H4 (cell line): ENCODE results near the gene RGPD3.

- RAMPAGE, long total RNA = no peak
These were observed 700 bp upstream of the FHL2 start for GRCh38 chr2:105399496-105400006.

DNA sequence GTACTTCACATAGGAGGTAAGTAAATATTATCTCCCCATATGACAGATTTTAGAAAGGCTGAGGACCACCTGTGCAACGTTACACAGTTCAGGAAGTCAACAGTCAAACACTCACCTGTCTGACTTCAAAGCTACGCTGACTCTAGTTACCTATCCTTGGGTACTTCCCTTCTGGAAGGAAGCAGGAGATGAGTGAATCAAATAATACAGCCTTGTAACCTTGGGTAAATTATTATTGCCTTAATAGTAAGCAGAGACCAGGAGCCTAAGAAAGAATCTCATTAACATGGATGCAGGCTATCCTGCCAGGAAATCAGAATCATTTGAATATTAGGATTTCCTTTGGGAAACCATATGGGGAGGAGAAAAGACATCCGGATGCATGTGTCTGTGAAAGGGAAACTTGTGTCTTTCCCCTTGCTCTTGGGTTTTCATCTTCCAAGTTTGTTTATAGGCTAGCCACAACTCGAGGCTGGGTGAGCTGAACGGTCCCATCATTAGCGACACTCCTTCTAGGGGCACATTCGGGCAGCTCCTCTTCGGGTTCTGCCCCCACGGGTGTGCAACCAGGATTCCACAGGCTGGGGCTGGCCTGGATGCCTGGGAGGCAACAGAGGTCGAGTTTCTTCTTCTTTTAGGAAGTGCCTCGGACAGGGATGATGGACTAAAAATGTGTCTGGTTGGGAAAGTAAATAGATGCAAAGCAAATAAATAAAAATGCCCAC, 945 bp upstream of the NCK2 start:
- RAMPAGE, long total RNA = no peak

- RAMPAGE, long total RNA = no peak
These were observed 32.3 kb downstream of the NCK2 start for GRCh38 chr2:105776924-105777533.

DNA sequence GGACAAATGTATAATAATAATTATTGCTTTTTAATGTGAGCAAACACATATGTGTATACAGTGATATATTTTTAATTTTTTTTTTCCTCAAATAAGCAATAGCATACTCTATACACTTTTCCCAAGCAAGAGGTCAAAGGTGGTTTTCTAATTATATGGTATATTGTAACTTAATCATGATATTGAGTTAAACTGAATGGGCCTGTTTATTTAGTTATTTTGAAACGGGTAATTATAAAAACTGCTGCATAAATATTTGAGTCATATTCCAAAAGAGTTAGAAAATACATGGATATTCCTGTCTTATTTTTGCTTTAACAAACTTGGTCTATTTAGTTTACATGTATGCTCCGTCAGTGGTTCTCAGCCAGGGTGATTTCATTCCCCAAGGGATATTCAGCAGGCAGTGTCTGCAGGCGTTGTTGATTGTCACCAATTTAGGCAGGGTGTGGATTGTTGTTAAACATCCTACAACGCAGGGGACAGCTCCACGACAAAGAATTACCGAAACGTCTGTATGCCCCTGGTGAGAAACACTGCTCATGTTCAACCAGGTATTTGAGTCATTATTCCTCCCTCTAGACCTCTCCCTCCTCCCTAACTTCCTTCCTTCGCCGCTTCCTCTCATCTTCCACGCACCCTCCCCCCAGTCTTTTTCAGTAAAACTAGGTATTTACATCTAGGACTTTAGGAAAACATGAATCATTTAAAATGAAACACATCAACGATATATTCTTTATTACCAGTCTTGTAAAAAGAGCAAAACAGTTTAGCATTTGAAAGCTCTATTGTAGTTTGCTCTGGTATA, 50.7 kb downstream of the NCK2 start:
- RAMPAGE, long total RNA = no peak

- RAMPAGE, long total RNA = no peak
These were observed 57.9 kb downstream of the NCK2 start for GRCh38 chr2:105802512-105803204.

DNA sequence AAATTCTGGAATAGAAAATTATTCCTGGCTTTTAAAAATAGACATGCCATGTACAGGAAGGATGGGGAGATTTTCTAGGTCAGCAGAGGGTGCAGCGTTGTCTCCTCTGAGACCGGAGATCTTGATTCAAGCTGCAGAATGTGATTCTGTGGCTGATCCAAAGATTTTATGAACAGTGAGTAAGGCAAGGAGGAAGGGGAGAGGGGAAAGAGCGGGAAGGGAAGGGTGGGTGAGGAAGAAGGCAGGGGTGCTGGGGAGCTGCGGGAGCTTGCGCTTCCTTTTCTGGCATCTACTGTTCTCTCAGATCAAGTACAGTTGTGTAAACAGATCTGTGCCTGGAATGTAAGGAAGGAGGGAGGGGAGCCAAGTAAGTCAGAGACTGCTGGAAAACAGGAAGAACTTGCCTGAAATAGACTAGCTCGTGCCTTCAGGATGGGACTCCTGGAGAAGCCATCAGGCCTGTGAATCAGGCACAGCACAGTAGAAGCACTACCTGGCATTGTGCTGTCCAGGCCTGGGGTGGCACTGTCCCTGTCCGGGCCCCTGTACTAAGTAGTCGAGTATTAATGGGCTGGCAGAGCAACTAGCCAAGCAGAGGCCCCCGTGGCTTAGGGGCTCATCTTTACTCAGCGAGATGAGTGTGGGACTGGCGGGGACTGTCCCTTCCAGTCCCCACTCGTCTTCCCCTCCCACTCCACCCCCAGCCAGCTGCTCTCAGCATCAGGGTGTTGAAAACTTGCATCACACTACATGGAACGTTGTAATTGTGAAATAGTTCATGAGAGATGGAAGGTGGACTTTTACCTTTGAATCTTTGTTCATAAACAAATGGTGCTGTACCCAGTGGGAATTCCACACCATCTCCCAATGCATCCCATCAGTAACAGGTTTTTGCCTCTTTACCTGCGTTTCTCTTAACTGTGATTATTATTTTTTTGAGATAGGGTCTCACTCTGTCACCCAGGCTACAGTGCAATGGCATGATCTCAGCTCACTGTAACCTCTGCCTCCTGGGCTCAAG, 34.8 kb upstream of the ECRG4 start:
- RAMPAGE, long total RNA = no peak

DNA sequence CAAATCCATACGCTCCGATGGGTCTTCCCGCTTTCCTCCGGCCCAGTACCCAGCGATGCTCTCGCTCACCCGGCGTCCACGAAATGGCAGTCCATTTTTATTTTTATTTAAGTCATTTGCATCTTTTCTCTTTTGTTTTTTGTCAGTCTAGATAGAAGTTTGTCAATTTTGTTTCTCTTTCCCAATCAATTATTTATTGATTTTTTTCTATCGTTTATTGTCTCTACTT, 59.6 kb upstream of the UXS1 start:
- RAMPAGE, long total RNA = no peak

DNA sequence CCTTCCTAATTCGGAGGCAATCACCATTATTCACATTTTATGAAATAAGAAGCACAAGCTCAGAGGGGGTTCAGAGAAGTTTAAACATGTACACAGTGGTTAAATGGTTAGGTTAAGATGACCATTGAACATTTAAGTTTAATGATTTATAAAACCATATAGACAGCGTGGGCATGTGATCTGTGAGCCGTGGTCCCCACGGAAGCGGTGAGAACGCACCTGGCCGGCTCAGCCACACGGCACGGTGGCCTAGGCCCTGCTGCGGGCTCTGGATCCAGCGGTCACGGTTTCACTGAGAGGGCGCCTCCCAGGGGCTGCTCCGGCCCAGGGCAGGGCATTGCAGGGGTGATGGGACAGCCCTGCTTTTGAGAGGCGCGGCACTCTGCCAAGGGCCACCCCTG, 125.0 kb downstream of the RGPD3 start:
- RAMPAGE, long total RNA = no peak

- RAMPAGE, long total RNA = no peak
These were observed at the start of gene RGPD3 for GRCh38 chr2:106468162-106468540. Gene RGPD3 (minus strand): TSS chr2:106468413.

DNA sequence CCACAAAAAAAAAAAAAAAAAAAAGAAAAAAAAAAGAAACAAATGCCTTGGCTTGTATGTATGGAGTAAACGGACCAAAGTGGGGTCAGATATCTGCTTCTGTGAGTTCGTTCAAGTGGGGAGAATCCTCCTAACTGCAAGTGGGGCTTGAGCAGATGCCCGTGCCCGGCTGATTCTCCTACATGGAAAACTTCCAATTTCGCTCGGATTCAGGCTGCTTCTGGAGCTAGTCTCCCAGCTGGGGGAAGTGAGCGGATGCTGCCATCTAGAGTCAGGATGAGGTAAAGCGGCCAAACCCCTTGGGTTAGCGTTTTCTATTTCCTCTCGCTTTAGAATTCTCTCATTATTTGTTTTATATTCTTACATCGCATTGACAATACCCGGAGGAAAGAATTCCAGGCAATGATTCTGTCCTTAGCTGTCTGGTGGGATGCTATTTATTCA, 95.3 kb downstream of the CD8B2 start:
- RAMPAGE, long total RNA = no peak

- RAMPAGE, long total RNA = no peak
These were observed 297.5 kb upstream of the RGPD4 start for GRCh38 chr2:107529141-107529643.

DNA sequence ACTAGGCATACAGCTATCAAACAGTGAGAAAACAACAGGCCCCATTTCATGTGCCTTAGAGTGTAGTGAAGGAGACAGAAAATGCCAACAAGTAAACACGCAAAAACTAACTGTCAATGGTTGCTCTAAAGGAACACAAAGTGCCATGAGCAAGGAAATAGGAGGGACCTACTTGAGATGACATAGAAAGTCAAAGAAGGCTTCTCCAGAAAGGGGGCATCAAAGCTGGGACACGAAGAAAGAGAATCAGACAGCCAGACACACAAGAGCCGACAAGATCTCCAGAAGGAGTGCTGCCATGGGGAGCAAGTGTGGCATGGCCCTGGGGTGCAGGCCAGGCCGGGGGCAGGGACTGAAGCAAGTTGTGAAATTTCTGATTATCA, 715 bp upstream of the SULT1C4 start:
- RAMPAGE, long total RNA = no peak

DNA sequence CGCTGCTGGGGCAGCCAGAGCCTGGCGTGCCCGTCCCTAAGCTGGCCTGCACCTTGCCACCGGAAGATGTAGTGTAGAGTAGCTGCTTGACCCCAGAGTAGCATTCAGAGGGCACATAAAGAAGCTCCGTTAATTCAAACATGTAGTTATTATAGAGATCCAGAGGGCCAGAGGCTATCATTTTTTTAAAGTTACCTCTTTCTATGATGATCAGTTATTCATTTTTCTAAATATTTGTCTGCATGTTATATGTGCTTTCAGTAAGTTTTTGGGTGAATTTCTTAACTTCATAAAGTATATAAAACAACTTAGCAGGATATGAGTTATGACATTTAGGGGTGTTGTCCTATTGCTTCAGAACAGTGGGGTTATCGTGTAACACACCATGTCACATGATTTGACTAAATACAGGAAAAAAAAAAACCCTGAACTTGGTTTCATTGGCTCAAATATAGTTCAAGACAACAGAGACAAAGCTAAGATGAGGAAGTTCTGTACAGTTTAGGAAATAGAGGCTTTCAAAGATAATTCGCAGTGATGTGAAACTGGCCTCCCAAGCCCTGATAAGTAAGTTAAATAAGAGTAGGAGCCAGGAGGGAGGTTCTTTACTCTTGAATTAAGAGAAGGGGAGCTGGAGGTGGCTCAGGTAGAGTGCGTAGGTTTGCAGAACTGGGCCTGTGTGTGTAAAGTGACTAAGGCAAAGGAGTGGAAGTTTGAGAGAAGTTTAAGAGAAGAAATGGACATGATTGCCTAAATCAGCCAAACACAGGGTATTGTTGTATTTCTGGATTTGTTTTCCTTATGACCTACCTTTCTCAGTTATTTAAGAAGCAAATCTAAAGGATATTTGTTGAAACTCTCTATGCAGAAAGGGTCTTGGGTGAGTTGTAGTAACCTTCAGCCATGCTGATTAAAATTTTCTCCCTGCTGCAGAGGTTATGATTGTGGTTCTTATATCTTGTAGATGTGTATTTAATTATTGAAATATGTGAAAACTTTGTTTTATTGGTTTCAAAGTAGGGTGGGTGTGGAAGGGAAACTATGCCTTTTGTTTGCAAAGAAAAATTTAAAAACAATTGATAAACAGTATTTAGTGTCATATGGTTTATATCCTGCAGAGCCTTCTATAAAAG, 54.0 kb downstream of the LIMS1 start:
- RAMPAGE, long total RNA = no peak

GRCh38 chr2:108593617-108594744, 59.7 kb downstream of the LIMS1 start:
- RAMPAGE, long total RNA = no peak

DNA sequence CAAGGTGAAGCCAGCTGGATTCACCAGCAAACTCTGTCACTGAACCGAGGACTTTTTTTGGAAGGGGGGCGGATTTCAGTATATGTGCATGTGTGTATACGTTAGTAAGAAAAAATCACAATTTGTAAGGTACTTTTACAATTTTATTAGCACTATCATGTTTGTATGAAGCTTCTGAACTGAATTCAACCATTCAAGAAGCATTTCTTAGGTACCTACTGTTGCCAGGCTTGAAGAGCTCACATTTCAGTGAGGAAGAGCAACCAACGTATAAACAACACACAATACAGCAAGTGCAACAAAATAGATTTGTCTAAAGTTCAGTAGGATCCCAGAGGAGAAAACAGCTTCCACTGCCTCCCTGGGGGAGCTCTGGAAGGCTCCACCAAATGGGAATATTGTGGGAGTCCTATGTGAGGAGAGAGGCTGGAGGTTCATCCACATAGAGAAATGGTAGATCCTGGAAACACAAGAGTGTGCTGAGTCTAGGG, 72.2 kb downstream of the LIMS1 start:
- RAMPAGE, long total RNA = no peak

GRCh38 chr2:108734206-108734652, 14.9 kb downstream of the RANBP2 start:
- RAMPAGE, long total RNA = no peak

GRCh38 chr2:108753354-108753896, 33.1 kb upstream of the CCDC138 start:
- RAMPAGE, long total RNA = no peak

DNA sequence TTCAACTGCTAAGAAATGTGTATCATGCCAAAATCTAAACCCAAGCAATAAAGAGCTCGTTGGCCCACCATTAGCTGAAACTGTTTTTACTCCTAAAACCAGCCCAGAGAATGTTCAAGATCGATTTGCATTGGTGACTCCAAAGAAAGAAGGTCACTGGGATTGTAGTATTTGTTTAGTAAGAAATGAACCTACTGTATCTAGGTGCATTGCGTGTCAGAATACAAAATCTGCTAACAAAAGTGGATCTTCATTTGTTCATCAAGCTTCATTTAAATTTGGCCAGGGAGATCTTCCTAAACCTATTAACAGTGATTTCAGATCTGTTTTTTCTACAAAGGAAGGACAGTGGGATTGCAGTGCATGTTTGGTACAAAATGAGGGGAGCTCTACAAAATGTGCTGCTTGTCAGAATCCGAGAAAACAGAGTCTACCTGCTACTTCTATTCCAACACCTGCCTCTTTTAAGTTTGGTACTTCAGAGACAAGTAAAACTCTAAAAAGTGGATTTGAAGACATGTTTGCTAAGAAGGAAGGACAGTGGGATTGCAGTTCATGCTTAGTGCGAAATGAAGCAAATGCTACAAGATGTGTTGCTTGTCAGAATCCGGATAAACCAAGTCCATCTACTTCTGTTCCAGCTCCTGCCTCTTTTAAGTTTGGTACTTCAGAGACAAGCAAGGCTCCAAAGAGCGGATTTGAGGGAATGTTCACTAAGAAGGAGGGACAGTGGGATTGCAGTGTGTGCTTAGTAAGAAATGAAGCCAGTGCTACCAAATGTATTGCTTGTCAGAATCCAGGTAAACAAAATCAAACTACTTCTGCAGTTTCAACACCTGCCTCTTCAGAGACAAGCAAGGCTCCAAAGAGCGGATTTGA, 21.7 kb upstream of the CCDC138 start:
- RAMPAGE, long total RNA = no peak

GRCh38 chr2:108767457-108767906, 19.1 kb upstream of the CCDC138 start:
- RAMPAGE, long total RNA = no peak

GRCh38 chr2:109067186-109068207, 61.5 kb upstream of the SH3RF3 start:
- RAMPAGE, long total RNA = no peak